Natural killer cell (primary cell): Measurements from ENCODE around the genes USP17L19 and USP17L28.

- PRO-cap = no peak
Observed at GRCh38 chr4:8194282-8195179, 4.6 kb upstream of the SH3TC1 start.

DNA sequence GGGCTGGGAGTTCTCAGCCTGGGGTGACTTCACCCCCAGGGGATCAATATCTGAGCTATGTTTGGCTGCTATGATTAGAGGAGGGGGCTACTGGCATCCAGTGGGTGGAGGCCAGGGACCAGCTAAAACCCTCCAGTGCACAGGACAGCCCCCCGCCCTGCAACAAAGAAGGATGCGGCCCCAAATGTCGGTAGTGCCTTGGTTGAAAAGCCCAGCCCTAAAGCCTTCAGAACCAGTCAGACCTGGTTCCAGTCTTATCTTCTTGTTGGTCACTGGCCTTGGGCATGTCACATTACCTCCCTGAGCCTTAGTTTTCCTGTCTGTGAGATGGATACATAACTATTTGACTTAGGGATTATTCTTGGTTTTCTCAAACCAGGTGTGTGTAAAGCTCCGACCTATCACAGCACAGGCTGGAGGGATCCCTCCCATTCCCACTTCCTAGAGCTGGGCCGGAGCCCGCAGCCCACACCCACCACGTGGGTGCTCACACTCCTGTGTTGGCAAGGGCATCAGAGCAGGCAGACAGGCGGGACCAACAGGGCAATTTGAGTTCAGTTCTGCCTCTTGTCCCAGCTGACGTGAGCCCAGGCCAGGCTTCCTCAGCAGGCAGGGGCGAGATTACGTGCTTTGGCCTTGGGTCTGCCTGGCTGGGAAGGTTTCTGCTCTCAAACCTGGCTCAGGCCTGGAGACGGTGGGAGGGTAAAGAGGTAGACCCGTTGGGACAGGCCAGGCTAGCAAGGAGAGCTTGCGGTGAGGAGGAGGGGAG, 952 bp upstream of the SH3TC1 start:
- PRO-cap = no peak

GRCh38 chr4:8227709-8228872, 29.0 kb downstream of the SH3TC1 start:
- PRO-cap = no peak

GRCh38 chr4:8243780-8244612, 25.6 kb upstream of the HTRA3 start:
- PRO-cap = no peak

DNA sequence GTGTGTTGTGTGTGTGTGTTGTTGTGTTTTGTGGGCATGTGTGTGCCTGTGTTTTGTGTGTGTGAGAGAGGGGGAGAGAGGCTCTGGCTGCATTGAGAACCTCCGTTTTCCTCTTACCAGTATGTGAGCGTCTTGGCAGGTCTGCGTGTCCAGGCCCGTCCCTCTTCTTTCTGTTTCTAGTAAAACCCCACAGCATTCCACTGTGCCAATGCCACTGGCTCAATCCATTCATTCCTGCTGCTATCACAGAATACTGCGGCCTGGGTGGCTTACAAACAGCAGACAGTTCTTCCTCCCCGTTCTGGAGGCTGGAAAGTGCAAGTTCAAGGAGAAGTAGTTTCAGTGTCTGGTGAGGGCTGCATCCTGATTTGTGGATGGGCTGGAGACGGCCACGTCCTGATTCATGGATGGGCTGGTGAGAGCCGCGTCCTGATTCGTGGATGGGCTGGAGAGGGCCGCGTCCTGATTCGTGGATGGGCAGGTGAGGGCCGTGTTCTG, 15.4 kb upstream of the HTRA3 start:
- PRO-cap = no peak

- PRO-cap = no peak
Observed at GRCh38 chr4:8278424-8278799, 8.9 kb downstream of the HTRA3 start.

DNA sequence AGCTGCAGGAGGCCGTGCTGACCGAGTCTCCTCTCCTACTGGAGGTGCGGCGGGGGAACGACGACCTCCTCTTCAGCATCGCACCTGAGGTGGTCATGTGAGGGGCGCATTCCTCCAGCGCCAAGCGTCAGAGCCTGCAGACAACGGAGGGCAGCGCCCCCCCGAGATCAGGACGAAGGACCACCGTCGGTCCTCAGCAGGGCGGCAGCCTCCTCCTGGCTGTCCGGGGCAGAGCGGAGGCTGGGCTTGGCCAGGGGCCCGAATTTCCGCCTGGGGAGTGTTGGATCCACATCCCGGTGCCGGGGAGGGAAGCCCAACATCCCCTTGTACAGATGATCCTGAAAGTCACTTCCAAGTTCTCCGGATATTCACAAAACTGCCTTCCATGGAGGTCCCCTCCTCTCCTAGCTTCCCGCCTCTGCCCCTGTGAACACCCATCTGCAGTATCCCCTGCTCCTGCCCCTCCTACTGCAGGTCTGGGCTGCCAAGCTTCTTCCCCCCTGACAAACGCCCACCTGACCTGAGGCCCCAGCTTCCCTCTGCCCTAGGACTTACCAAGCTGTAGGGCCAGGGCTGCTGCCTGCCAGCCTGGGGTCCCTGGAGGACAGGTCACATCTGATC, 36.6 kb downstream of the HTRA3 start:
- PRO-cap = no peak

DNA sequence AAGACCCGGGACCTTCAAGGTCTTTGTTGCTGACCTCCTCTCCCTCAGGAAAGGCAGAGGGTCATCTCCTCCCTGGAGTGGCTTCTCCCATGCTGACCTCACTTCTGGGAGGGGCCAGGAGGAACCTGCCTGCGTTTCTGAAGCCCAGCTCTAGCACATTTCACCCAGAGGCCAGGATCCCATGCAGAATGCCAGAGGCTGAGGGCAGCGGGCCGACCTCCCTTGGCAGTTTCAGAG, 80.2 kb downstream of the HTRA3 start:
- PRO-cap = no peak

DNA sequence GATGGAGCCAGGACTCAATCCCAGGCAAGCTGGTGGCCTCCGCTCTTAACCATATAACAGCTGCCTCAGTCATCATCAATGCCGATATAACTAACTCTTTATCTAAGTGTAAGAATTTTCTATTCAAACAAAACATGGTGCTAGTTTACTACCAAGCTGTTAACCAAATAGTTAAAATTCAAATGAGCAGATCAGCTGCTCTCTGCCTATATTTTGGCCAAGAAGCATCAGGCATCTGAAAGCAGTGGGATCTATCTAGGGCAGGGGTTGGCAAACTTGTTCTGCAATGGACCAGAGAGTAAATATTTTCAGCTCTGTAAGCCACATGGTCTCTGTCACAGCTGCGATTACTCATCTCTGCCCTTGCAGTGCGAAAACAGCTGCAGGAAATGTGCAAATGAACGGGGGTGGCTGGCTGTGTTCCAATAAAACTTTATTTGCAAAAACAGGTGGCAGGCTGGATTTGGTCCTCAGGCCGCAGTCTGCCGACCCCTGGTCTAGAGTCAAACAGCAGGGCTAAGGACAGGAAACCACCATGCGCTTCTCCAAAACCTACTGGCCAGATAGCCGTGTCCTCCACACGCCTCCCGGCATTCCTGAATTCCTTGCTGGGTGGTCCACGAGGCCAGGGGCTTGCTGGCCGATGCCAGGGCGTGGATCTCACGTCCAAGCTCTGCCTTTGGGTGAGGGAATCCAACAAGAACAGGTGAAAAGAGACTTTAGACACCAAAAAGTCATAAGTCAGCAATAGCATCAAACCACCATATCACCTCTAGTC, 48.6 kb downstream of the ACOX3 start:
- PRO-cap = no peak

- PRO-cap = no peak
Observed at GRCh38 chr4:8422246-8422740, 18.2 kb downstream of the ACOX3 start.

GRCh38 chr4:8473802-8474235, 33.2 kb downstream of the TRMT44 start:
- PRO-cap = no peak

DNA sequence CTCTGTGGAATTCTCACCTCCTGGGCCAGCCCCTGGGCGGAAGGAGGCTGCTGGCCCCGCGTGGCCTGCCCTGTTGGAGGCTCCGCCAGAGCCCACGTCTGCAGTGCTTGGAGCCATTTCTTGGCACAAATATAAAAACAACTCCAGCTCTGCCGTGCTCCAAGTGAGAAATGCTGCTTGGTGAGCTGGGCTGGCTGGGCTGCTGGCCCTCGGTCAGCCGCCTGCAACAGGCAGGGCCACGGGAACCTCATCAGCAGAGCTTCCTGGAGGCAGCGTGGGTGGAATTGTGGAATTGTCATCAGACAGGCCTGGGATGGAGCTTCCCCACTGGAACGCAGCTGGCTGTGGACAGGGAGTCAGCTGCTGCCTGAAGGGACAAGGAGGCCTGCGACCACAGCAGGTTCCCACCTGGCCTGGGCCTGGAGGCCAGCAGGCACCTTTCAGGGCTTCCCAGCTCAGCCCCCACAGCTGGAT, 66.1 kb downstream of the TRMT44 start:
- PRO-cap = no peak

DNA sequence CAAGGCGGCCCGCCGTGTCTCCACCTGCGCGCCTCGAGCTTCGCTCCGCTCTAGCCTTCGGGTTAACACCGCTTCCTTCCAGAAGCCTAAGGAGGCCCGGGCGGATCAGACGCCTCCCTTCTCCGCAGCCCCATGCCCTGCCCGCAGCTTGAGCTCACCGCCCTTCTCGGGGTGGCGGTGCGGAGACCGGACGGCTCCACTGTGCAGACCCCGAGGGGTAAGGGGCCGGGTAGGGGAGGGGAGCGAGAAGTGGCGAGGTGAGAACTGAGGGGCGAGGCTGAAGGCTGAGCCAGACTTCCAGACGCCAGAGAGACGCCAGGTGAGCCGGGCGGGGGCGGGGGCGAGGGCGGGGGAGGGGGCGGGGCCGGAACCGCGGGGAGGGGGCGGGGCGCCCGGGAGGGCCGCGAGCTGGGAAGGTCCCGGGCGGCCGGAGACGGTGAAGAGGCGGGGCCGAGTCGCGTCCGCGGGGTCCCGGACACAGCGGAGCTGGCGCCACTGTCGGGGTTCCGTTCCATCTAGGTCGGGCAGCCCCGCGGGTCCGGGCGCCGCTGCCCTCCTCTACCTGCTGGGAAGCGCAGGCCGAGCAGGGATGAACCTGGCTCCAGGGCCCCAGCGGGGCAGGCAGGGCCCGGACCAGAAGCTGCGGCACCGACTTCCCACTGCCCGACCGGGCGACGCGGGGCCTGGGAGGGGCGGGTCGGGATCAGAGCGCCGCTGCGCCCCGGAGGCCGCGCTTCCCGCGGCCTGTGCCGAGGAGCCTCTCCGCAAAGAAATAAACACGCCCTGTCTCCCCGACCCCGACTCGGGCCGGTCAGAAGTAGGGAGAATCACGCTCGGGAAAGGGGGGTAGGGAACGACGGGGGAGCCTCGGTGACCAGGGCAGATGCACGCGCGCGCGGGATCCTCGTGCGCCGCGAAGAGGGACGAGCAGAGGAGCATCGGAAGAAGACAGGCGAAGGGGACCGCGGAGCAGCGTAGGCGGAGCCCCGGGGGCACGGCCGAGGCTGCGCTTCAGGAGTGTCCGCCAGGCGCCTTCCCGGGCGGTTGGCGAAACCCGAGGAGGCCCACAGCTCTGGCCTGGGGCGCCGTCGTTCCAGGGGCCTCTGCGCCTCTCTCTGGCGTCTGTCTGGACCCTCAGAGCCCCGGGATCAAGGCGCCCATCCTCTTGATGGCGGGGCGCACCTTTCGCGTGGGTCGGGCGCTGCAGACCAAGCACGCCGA, 10.6 kb downstream of the HMX1 start:
- PRO-cap = no peak

- PRO-cap = no peak
Observed at GRCh38 chr4:9253145-9253600, at the start of gene USP17L19. USP17L19 (plus strand) TSS chr4:9253378.

- PRO-cap = no peak
Observed at GRCh38 chr4:9348717-9349039, at the start of gene USP17L28. USP17L28 (plus strand) TSS chr4:9348893.

DNA sequence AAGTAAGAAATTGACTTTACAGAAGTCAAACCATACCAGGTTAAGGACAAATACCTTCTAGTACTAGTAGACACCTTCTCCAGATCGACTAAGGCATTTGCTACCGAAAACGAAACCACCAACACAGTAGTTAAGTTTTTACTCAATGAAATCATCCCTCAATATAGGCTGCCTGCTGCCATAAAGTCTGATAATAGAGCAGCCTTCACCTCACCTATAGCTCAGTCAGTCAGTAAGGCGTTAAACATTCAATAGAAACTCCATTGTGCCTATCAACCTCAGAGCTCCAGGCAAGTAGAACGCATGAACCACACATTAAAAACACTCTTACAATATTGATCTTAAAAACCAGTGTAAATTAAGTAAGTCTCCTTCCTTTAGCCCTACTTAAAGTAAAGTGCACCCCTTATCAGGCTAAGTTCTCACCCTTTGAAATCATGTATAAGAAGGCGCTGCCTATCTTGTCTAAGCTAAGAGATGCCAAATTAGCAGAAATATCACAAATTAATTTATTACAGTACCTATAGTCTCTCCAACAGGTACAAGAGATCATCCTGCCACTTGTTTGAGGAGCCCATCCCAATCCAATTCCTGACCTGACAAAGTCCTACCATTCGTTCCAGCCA, 160.7 kb downstream of the DEFB131A start:
- PRO-cap = unidirectional peak, minus-strand start at position 104 of the sequence

DNA sequence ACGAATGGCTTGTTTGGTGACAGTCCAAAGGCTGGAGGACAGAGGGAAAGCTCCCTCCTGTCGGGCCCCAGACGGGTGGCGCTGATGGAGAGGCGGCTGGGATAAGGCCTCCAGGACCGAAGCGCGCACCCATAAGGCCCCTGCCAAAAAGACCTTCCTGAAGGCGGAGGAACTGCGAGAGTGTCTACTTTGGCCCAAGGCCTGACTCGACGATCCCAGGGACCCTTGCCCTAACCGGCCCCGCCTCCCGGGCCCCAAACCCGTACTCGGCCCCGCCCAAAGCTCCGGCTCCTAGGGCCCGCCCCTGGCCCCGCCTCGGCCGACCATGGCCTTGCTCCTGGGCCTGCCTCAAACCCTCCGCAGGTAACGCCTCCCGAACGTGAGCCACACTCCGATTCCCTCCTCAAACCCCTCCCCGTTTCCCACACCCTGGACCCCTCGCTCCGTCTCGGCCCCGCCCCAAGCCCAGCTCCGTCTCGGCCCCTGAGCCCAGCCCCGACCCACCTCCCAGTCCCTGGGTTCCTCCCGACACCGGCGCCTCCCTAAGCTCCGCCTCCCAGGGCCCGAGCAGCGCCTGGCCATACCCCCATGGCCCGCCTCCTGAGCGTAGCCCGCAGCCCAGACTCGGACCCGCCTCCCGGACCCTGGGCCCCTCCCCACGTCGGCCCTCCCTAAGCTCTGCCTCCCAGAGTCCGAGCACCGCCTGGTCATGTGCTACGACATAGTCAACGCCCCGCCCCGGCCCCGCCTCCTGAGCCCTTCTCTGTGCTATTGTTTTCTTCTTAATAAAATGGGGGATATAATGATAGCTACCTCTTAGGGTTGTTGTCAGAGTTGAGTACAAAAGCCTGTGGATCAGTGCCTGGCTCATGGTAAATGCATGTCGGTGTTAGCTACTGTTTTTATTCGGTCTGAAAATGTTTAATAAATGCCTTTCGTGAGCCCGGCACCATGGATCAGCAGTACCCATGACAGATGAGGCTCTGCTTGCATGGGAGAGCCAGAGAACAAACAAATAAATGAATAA, 89.9 kb upstream of the DRD5 start:
- PRO-cap = bidirectional peak, plus-strand start at position 825 of the sequence, minus-strand start at position 551 of the sequence

DNA sequence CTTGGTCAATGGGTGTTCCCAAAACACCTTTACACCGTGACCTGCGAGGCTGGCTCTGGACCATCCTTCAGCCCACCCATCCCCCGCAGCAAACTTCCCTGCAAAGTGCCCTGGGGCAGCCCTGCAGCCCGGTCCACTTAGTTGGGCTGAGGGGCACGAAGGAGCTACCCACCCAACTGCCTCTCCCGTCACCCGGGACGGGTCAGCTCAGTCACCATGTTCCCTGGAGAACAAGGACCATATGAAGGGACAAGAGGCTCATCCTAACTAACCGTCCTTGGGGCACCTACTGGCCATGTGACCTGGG, 23.3 kb downstream of the WDR1 start:
- PRO-cap = no peak

- PRO-cap = no peak
Observed at GRCh38 chr4:10105711-10106144, 10.9 kb downstream of the WDR1 start.

DNA sequence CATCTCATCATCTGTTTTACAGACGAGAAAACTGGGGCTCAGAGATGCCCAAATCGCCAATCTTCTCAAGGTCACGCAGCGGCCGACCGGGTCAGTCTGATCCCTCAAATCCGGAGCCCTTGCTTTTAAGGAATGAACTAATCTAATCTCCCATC, 1.1 kb downstream of the WDR1 start:
- PRO-cap = no peak